ENCODE measurements around a stretch of chr15.

DNA sequence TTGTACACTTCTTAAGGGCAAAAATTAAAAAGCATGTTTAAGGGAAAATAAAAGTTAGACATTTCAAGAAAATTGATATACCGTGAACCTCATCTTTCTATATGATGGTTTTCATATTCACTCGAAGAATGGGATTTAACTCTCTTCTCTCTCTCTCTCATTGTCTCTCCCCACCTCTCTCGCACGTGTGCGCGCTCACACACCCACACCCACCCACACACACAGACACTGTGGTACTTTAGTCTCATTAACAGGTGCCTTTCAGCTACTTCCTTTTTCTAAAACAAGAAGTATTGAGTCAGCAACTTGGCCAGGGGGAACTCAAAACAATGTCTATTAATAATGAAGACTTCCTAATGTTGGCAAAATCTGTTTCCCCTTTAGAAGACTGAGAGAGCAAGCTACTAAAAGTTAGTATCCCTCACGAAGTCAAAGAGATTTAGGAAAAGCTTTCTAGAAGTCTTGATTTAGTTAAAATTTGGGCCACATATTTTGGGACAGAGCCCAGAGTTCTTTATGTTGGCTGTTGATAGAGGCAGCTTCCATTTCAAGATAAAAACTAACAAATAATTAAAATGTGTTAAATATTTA, 150.7 kb downstream of the TMCO5A start:
- PRO-cap, result no peak
- RAMPAGE, long total RNA, 4 experiments, result no peak in any of the 4 experiments

DNA sequence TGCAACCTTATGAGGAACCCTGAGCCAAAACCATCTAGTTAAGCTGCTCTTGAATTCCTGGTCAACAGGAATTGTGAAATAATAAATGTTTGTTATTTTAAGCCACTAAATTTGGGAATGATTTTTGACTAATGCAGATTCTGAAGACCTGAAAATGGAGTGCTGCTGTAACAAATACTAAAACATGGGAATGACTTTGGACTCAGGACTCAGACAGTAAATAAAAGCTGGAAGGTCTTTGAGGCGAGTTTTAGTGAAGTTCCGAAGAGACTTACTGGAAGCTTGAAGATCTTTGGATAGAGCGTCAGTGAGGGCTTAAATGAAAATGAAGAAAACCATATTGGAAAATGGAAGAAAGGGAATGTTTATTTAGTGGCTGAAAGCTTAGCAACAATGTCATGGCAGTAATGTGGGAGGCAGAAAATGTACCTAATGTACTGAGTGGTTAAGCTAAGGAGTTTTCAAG, 73.2 kb downstream of the SPRED1 start:
- PRO-cap, result no peak
- RAMPAGE, long total RNA, 4 experiments, result no peak in any of the 4 experiments

GRCh38 chr15:38327114-38327841, 74.6 kb downstream of the SPRED1 start:
- PRO-cap, result no peak
- RAMPAGE, long total RNA, 4 experiments, result no peak in any of the 4 experiments

- PRO-cap, result no peak
- RAMPAGE, long total RNA, 4 experiments, result no peak in any of the 4 experiments
These were observed 16.9 kb downstream of the RASGRP1 start for GRCh38 chr15:38547659-38548170.

- PRO-cap, result no peak
- RAMPAGE, long total RNA, 4 experiments, result no peak in any of the 4 experiments
These were observed 88.4 kb upstream of the RASGRP1 start for GRCh38 chr15:38652925-38653541.

GRCh38 chr15:39139923-39140461, 440.9 kb upstream of the THBS1 start:
- PRO-cap, result no peak
- RAMPAGE, long total RNA, 4 experiments, result no peak in any of the 4 experiments

DNA sequence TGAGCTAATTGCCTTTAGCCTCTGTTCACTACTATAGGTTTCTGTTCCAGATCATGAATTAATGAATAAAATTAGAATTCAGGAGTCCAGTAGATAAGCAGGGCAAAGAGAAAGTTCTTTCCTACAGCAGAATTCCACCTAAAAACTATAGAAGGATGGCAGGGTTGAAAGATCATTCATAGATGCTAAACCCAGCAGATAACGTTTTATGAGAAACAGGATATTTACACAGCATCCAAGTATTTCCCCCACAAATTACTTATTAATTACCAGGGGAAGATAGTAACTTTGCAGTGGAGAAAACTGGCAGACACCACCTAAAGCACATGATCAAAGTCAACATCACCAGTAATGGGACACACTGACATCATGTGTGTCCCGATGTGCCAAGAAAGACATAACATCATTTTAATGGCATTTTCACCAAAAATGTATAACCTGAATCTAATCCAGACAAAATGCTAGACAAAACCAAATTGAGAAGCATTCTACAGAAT, 220.5 kb upstream of the THBS1 start:
- PRO-cap, result no peak
- RAMPAGE, long total RNA, 4 experiments, result no peak in any of the 4 experiments

- PRO-cap, result no peak
- RAMPAGE, long total RNA, 4 experiments, result start-site peak on the plus strand in 1 of 4 experiments, at chr15:39466661-39466706 at its widest, 11 reads per replicate
These were observed 114.3 kb upstream of the THBS1 start for GRCh38 chr15:39466574-39467035.

- PRO-cap, result no peak
- RAMPAGE, long total RNA, 4 experiments, result no peak in any of the 4 experiments
These were observed 3.9 kb downstream of the THBS1 start for GRCh38 chr15:39584767-39585145.

GRCh38 chr15:39585146-39586199, 4.6 kb downstream of the THBS1 start:
- PRO-cap, result no peak
- RAMPAGE, long total RNA, 4 experiments, result start-site peak on the plus strand in 1 of 4 experiments, at chr15:39585843-39585949 at its widest, 142 reads per replicate

GRCh38 chr15:39588389-39589128, 7.7 kb downstream of the THBS1 start:
- PRO-cap, result no peak
- RAMPAGE, long total RNA, 4 experiments, result start-site peak on the plus strand in 1 of 4 experiments, at chr15:39588527-39589051 at its widest, 856 reads per replicate

DNA sequence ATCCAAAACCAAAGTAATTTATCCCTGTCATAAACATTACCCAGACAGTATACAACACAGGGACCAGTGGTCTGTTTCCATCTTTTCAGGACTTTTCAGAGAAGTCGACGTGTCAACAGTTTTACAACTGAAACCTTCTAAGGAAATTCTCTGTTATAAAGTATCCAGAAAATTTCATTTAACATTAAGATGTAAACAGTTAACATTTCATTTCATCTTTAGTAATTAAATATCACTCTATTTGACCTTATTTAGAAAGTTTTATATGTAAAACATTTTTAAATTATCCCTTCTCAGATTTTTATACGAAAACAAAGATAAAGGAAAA, 11.1 kb downstream of the THBS1 start:
- PRO-cap, result no peak
- RAMPAGE, long total RNA, 4 experiments, result no peak in any of the 4 experiments

DNA sequence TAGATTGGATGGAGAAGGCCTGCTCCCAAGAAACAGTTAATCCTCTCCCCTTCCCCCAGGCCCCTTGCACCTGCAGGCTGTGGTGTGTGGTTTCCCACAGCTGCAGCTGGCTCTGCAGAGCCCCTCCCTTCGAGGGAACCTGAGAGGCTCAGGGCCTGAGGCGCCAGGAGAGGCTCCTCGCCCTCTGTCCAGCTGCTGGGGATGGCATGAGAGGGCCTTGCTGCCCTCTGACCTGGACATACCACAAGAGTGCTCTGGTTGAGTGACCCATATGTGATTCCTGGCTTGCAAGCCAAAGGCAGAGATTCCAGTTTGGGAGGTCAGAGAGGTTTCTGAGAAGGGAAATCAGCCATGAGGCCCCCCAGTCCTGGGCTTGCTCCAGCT, 15.8 kb upstream of the SRP14 start:
- PRO-cap, result no peak
- RAMPAGE, long total RNA, 4 experiments, result no peak in any of the 4 experiments

DNA sequence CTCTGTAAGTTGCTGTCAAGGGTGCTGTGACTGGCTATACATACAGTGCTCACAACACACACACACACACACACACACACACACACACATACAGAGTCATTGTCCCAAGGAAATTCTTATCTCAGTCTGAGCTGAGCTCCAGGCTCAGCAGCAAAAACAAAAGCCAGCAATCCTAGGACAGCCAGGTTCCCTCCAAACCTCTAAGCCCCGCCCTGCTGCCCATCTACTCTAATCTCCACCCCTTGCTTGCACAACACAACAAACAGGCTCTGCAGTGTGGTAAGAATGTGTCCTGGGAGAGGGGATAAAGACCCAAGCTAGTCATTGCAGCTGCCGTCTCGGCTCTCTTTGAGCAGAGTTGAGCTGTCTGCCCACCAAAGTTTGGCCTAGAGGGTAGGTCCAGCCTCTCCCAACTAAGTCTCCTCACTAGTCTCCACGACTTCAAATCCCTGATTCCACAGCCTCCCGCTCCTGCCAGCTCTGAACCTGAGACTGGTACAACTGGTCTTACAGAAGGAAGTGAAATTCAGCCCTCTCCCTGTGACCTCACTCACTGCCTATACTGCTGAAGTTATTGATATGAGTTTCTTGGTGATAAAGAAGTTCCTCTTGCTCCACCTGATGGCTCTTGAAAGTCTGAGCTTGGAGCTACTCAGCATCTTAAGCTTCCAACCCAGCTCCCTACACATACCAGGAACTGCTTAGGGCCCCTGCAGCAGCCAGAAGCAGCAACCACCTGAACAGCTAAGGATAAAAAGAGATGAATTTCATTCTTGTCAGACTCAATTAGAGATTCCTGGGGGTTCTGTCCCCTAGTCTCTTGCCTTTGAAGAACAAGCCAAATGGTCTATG, 2.0 kb downstream of the BMF start:
- PRO-cap, result no peak
- RAMPAGE, long total RNA, 4 experiments, result no peak in any of the 4 experiments

GRCh38 chr15:40239627-40239995, 748 bp downstream of the PAK6 start:
- PRO-cap, result no peak
- RAMPAGE, long total RNA, 4 experiments, result no peak in any of the 4 experiments

DNA sequence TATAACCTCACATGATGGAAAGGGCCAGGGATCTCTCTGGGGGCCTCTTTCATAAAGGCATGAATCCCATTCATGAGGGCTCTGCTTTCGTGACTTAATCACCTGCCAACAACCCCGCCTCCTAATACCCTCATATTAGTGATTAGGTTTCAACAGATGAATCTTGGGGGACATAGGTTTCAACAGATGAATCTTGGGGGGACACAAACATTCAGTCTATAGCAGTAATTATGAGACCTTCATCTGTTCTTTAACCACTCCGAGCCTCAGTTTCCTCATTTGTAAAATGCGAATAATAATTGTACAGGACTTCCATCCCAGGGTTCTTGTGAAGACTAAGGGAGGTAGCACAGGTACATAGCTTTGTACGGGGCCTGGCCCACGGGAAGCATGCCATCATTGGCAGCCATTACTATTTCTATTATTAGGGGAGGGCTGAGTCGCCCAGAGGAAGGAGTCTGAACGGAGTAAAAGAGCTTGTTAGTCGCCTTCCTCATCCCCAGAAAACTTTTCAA, 10.3 kb downstream of the PAK6 start:
- PRO-cap, result no peak
- RAMPAGE, long total RNA, 4 experiments, result no peak in any of the 4 experiments

GRCh38 chr15:40262916-40263808, 19.7 kb downstream of the ANKRD63 start:
- PRO-cap, result no peak
- RAMPAGE, long total RNA, 4 experiments, result no peak in any of the 4 experiments

GRCh38 chr15:40282065-40282506, 778 bp downstream of the ANKRD63 start:
- PRO-cap, result no peak
- RAMPAGE, long total RNA, 4 experiments, result no peak in any of the 4 experiments

DNA sequence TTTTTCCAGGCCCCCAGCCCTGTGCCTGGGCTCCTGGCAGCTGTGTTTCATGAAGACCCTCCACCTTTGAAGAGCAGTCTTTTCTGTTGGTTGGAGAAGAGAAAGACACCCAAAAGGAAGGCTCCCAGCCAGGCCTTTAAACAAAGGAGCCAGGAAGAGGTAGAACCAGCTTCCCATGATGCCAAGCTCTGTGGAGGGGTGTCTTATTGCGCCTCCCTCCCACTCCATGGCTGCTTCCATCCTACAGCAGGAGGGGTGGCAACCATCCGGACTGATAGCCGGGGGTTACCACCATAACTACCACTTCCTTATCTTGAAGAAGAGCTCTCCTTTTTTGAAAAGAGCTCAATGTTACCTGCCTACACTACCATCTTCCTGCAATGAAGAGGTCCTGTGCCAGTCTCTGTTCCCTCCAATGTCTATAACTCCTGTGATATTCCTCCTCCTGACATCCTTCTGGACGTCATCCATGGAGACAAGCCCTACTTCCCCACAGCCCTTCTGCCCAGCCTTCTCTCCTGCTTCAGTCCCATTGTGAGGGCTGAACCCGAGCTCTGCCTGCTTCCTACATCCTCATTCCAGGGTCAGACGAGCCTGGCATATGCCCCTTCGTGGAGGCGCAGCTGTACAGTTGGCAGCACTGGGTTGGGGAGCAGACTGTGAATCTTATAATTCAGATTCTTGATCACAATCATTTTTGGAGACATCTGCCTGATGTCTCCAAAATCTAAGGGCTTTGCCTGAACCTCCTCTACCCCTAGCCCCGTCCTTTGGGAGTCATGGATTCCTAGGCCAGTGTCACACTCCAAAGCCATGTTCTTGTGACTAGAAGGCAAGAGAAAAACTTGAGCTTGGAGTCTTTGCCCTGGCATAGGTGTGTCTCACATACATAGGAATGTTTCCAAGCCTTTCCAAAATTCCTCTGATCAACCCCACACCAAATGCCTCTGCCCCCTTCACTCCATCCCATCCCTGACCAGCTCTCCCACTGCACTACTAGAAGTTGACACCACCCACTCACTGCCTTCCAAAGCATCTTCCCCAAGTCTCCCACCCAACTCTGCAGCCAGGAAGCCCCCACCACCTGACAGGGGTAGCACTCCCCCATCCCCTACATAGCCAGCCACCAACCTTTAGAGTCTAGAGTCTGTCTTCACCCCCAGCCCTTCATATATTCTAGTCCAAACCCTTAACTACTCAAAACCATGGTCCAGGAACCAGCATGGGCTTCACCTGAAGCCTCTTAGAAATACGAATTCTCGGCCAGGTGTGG, 8.3 kb downstream of the CCDC9B start:
- PRO-cap, result no peak
- RAMPAGE, long total RNA, 4 experiments, result no peak in any of the 4 experiments

DNA sequence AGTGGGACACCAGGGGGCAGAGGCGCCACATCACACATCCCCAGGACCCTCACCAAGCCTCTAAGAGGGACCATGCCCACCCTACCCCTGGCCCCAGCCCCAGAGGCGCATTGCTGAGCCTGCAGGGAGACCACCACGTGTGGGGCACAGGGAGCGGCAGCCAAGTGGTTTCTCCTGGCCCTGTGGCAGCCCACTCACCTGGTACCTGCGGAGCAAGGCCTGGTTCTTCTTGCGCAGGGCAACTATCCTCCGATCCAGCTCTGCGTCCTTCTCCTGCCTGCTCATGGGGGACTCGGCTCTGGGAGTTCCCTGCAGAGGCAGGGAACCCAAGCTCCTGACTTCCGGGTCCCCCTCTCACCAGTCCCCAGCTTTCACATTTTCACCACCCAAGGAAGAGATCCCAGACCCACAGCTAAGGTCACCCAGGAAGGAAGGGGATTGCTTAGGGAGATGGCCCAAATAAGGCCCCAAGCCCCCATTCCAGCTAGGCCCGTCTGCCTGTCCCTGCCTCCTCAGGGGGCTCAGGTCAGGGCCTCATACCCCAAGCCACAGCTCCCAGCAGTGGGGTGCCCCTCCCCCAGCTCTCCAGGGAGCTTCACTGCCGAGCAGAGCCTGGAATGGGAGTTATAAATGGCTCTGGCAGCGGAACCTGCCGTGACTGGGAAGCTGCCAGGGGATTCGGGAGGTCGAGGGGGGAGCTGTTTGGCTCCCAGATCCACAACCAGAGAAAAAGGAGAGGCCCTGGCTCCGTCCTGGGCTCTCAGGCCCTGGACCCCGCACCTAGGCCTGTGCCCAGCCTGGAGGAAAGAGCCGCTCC, 824 bp downstream of the CCDC9B start:
- PRO-cap, result no peak
- RAMPAGE, long total RNA, 4 experiments, result no peak in any of the 4 experiments